ENCODE measurements around the gene RNFT1.

DNA sequence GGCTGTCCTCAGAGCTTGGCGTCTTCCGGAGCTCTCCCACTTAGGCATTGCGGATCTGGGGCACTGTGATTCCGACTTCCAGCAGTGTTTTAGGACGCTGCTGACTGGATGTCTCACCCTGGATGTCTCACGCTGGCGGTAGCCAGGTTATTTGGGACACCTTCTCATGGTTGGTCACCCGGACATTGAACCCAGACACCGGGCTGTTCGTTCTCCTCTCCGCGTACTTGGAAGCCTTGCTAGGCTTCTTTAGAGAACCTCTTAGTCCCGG, 270 bp downstream of the VMP1 start:
- PRO-cap = no peak

GRCh38 chr17:59826357-59827144, 66.2 kb downstream of the TUBD1 start:
- PRO-cap = no peak

GRCh38 chr17:59828778-59830019, 63.5 kb downstream of the TUBD1 start:
- PRO-cap = bidirectional peak, plus-strand start at chr17:59829547, minus-strand start at chr17:59829439; bidirectional peak, plus-strand start at chr17:59829887, minus-strand start at chr17:59829739

DNA sequence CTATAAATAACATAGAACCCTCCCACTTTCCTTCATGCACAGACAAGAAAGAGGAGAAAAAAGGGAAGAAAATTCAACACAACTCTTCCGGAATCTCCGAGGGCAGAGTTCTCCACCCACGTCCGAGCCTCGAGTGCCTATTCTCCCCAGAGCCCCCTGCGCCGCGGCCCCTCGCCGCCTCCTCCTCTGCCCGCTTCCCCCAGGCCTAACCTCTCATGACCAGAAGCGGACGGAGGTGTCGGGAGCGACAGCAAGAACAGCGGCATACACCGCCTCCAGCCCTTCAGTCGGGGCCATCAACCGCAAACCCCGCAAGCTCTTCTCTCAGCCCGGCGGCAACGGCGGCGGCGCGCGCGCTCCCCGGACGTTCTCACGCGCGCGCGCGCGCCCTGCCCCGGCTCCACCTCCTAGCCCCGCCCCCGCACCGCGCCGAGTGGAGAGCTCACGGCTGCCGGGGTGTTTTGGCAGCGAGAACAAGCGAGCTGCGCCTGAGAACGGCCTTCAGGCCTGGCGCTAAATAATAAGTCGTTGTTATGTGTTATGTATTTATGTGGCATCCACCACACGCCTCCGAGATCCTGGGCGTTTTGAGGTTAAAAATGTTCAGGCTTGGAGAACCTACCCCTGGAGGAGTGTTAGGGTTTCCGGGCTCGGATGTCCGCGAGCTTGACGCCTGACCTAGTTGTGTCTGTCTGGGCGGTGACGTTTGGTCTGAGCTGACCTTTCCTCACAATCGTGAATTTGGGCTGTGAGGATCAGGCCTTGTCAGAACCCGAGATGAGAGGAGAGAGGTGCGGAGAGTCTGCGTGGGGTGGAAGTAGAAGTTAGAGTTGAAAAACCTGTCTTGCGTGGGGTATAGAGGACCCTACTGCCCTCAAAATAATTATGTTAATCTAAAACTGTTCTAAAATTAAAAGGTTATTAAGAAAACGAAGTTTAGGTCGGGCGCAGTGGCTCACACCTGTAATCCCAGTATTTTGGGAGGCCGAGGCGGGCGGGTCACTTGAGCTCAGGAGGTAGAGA, at the start of gene RNFT1:
TSS of gene RNFT1 (minus strand) at position 343 of the 1,023 bp plus-strand sequence.
- PRO-cap = bidirectional peak, plus-strand start at position 76 of the sequence, minus-strand start at position 135 of the sequence; bidirectional peak, plus-strand start at position 691 of the sequence, minus-strand start at position 340 of the sequence

DNA sequence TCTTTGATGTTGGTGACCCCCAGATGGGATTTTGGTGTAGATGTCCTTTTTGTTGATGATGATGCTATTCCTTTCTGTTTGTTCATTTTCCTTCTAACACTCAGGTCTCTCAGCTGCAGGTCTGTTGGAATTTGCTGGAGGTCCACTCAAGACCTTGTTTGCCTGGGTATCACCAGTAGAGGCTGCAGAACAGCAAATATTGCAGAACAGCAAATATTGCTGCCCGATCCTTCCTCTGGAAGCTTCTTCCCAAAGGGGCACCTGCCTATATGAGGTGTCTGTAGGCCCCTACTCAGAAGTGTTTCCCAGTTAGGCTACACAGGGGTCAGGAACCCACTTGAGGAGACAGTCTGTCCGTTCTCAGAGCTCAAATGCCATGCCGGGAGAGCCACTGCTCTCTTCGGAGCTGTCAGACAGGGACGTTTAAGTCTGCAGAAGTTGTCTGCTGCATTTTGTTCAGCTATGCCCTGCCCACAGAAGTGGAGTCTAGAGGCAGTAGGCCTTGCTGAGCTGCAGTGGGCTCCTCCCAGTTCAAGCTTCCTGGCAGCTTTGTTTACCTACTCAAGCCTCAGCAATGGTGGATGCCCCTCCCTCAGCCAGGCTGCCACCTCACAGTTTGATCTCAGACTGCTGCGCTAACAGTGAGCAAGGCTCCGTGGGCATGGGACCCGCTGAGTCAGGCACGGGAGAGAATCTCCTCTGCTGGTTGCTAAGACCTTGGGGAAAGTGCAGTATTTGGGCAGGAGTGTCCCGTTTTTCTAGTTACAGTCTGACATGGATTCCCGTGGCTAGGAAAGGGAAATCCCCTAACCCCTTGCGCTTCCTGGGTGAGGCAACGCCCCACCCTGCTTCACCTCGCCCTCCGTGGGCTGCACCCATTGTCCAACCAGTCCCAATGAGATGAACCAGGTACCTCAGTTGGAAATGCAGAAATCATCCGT, 49.6 kb downstream of the USP32 start:
- PRO-cap = no peak

GRCh38 chr17:60494323-60494824, 31.7 kb downstream of the APPBP2 start:
- PRO-cap = no peak

GRCh38 chr17:60599254-60599448, 842 bp upstream of the PPM1D start:
- PRO-cap = no peak

GRCh38 chr17:61127649-61128266, 271.9 kb upstream of the TBX2 start:
- PRO-cap = no peak

- PRO-cap = no peak
These were observed 270.9 kb upstream of the TBX2 start for GRCh38 chr17:61128565-61129266.

DNA sequence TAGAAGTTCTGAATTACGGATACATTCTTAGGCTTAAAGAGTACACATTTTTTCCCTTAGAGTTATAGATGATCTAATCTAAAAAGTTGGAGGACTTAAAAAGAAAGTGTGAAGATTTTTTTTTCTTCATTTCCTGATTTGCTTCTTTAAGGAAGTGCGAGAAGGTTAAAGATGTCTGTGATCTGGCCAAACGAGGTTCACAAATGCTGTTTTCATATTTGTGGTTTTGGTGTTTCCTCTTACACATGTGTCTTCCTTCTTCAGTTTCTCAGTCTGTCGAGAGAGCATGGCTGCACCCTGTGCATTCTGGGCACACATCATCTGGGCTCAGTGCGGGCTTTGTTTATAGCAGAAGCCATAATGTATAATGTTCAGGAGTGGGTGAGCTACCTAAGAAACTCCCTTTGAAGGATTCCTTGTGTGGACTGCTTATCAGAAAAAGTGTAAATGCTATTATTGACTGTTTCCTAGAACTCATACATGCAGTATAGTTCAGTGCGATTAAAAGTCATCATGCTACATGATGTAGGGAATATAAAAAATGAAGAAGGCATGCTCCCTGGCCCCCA, 260.4 kb upstream of the TBX2 start:
- PRO-cap = no peak

GRCh38 chr17:61149666-61150515, 249.8 kb upstream of the TBX2 start:
- PRO-cap = no peak

DNA sequence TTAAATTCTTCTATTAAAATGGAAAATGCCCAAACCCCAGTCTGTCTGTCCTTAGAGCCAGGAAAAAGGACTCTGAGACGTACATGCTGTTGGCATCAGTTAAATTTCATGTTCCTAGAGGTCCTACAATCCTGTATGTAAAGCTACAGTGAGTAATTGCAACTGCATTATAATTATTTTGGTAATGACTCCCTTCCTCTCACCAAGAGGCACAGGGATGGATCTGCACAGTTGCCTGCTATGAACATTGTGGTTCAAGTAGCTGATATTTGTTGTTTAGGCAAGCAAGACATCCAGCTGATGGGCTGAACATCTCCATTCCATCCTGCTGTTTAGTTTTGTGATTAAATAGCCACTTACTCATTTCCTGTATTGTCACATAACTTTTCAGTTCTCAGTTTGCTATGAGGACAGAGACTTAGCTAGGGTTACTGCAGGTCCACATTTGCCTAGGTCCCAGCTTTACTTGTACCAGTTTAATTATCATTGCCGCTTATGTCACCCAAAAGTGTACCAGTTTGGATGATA, 181.2 kb upstream of the TBX2 start:
- PRO-cap = no peak

- PRO-cap = no peak
These were observed 139.2 kb upstream of the TBX2 start for GRCh38 chr17:61260323-61260989.

DNA sequence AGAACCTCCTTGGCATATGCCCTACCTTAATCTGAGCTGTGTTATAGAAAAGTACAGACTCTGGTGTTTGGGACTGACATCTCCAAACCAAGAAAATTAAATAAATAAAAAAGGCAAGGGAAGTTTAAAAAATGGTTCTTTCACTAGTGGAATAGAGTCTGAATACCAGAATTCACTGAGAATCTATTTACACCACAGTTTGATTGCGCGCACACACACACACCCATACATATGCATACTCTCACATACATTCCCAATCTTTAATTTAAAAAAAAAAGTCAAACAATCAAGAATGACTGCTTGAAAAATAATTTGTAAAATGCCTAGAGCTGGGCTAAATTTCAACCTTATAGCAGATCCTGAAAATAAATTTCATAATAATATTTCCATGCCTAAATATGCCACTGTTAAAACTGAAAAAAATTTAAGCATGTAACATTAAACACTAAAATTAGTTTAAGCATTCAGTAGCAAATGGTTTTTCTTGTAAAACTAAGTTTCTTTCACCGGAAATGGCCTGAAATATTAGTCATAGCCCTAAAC, 17.3 kb upstream of the INTS2 start:
- PRO-cap = no peak

DNA sequence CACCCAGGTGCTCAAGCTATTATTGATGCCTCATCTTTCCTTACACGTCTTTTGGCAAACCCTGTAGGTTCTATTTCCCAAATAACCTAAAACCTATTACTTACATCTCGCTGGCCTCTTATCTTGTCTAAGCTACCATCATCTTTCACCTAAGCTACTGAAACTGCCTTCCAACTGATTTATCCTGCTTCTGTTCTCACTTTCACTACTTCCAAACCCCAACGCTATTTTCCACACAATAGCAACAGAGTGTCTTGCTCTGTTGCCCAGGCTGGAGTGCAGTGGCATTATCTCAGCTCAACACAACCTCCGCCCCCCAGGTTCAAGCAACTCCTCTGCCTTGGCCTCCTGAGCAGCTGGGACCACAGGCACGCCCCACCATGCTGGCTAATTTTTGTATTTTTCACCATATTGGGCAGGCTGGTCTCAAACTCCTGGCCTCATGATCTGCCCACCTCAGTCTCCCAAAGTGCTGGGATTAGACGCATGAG, 52.8 kb upstream of the INTS2 start:
- PRO-cap = no peak

- PRO-cap = no peak
These were observed 53.7 kb upstream of the INTS2 start for GRCh38 chr17:61981371-61981970.

GRCh38 chr17:62001479-62002352, 63.4 kb downstream of the MED13 start:
- PRO-cap = no peak

- PRO-cap = no peak
These were observed 59.0 kb downstream of the MED13 start for GRCh38 chr17:62005866-62006730.

DNA sequence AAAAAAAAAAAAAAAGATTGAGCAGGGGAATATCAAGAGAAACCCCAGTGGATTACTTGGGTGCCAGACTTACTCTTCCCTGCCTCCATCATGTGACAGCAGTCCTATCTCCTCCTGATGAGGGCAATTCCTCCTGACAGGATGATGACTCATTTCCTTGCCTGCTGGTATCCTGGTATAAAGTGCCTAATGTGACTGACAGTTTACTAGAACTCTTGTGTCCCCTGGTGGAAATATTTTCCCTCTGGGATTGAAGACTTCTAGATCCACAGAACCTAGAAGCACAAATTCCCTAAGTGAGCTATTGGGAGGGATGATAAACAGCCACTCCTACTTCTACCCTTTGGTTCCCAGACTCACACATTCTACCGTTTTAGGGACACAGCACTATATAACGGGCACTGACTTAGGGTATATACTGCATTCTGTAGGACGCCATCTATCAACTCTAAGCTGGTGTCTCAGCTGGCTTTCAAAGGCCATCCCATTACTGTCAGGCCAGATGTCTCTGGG, 114.5 kb upstream of the MED13 start:
- PRO-cap = unidirectional peak, minus-strand start at position 90 of the sequence

DNA sequence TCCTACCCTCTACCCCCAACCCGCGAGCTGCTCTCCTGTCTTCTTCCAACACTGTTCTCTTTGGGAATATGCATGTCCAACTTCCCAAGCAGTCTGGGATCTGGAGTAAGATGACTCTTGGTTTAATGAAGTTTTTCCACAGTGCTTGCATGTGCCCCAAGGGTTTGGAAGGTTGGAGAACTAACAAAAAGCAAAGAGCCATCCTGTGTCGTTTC, 1.4 kb upstream of the TLK2 start:
- PRO-cap = no peak